Stomach (tissue), 7 donors: Measurements from ENCODE around the genes NIPSNAP2, PHKG1, ZNF679, ZNF736 and ZNF273.

DNA sequence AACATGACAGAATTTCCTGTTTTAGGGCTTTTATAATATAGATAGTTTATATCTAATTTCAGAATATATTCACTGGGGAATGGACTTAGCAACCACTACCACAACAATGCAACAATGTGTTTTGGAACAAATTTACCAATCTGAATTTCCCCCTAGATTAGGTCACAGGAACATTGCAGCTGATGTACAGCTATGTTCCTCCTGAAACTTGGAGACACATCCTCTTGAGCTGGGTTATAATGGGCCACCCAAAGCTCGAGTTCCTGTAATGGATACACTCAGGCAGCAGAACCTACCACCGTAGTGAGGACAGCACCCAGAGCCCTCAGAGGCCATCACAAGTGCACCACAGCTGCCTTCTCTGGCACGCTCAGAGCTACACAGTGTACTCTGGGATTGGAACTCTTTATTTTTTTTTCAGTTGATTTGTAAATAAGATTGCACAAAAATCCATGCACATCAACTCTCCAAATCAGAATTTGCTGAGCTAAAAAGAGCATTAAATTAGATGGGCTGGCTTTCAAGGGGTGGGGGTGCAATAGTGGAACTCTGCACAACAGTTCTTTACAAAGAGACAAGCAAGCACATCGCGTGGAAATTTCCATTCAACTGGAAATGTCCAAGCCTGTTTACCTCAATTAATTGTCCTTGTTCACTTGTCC lies 56.7 kb downstream of the EGFR start:
- PRO-cap = unidirectional peak, minus-strand start at position 363 of the sequence
- RAMPAGE, long total RNA, 5 experiments = no peak in any of the 5 experiments
- RRBS = no CpG with 5 or more reads among the region's 5 CpGs

DNA sequence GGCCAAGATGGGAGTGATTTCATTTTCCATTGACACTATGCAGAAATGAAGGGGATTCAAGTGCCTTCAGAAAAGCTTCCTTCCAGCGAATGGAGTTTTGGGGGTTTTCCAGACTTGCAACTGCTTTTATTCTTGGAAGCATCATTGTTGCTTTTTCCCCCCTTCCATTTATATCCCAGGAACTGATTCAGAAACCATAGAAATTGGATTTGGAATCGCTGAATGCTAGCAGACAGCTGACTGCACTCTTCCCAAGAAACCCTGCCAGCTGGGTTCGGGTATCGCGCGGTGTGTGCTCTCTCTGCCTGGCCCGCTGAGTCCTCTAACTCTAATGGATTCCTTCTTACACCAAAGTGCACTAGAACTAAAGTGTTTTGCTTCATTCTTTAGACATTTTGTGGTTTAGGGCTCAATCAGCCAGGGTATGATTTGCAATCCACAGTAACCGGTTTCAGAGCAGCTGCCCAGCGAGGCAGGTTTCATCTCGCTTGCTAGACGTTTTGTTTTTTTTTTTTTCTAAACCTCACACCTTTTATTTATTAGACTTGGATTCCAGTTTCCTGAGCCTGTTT lies 92.1 kb downstream of the EGFR start:
- PRO-cap = no peak
- RAMPAGE, long total RNA, 5 experiments = no peak in any of the 5 experiments
- RRBS = no CpG with 5 or more reads among the region's 11 CpGs

DNA sequence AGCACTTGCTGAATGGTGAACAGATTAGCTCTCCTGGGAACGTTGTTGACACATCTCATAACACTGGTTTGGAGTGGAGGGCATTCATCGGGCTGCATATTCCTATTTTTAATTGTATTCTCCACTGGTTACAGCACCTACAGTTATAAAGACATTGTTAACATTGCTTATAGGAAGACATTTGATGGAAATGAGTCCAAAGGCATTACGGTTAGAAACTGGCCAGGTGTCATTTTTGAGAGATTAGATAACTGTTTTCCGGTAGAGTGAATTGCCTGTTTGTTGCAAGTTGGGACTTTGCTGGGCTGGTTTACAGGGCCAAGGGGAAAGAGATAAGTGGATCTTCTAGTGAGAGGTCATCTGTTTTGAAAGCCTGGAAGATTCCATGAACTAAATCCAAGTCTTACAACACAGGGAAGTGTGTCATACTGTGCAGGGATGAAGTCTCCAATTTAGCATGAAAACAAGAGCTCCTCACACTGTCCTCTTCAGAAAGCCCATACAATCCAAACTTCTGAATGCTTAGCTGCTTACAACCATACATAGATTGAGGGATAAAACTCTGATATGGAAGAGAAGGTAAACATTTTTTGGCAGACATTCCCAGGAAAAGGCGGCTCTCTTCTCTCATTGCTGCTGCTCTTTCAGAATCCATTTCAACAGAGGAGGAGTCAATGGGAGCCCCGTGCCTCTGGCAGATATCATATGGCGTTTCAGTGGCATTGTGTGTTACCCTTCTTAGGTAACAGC lies 102.0 kb downstream of the EGFR start:
- PRO-cap = no peak
- RAMPAGE, long total RNA, 5 experiments = start-site peak on the plus strand in 1 of 5 experiments, centred at position 200 of the sequence, 8 reads per replicate
- RRBS = no CpG with 5 or more reads among the region's 7 CpGs

DNA sequence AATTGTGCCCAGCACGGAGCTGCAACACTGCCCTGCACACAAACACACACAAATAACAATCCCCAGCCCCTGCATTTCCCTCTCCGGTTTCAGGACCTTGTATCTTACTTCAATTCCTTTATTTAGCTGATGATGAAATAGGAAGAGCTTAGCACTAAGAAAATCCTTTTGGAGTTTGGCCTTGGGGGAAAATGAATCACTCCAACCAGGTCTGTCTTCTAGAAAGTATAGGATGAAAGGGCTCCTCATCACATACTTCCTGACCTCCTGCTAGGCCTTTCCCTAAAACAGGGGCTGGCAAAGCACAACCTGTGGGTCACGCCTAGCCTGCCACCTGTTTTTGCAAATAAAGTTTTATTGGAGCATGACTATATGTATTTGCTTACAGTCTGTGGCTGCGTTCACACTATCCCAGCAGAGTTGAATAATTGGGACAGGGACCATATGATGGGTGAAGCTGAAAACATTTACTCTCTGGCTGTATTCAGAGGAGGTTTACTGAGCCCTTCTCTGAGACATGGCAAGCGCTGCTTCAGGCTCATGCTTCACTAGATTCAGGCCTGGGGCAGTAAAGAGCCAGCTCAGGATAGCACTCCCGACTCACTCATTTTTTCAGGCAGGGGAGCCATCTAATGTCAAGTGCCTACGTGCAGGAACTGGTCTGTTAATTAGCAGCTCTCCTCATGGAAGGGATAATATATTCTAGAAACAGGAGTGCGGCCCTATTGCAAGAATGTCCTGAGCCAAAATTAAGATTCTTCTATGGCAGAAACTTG lies 111.0 kb downstream of the EGFR start:
- PRO-cap = unidirectional peak, minus-strand start at position 91 of the sequence
- RAMPAGE, long total RNA, 5 experiments = no peak in any of the 5 experiments
- RRBS = no CpG with 5 or more reads among the region's 8 CpGs

- PRO-cap = no peak
- RAMPAGE, long total RNA, 5 experiments = no peak in any of the 5 experiments
- RRBS = no CpG with 5 or more reads among the region's 21 CpGs
Observed at GRCh38 chr7:55438780-55439612, 73.9 kb downstream of the LANCL2 start.

DNA sequence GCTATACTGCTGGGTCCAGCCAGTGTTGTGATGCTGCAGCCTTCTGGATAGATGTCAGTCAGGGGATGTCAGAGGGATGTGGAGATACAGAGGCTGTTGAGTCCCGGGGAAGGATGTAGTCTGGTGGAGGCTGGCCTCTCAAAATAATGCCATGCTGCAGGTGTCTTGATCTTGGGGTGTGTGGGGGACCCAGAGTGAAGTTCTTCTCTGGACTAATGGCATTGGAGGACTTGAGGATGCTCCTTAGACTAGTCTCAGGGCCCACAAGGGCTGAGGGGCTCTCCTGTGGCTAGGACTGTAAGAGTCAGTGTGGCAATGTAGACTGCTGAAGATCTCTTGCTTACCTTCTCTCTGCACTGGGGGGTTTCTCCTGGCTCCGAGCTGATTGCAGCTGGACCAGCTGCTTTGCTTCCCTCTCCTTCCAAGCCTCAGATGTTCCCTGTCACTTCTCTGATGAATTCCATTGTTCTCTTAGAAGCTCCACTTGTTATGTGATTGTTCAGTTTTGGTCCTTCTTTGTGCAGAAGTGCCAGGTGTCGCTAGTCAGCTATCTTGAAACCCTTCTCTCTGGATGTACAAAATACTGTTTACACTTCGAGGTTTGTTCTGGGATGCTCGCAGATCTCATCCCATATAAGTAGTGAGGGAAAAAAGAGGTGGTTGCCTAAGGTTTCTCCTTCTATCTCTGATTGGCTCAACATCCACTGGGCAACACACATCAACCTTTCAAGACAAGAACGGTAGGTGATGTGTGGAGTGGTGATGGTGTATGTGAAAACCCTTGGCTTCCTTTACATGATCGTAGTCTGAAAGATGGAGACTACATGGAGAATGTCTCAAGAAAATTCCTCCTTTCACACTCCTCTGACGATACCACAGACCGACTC lies 99.8 kb downstream of the LANCL2 start:
- PRO-cap = no peak
- RAMPAGE, long total RNA, 5 experiments = start-site peak on the minus strand in 3 of 5 experiments, centred at positions 234 to 738 of the sequence, 12 to 45 reads per replicate
- RRBS = no CpG with 5 or more reads among the region's 9 CpGs

DNA sequence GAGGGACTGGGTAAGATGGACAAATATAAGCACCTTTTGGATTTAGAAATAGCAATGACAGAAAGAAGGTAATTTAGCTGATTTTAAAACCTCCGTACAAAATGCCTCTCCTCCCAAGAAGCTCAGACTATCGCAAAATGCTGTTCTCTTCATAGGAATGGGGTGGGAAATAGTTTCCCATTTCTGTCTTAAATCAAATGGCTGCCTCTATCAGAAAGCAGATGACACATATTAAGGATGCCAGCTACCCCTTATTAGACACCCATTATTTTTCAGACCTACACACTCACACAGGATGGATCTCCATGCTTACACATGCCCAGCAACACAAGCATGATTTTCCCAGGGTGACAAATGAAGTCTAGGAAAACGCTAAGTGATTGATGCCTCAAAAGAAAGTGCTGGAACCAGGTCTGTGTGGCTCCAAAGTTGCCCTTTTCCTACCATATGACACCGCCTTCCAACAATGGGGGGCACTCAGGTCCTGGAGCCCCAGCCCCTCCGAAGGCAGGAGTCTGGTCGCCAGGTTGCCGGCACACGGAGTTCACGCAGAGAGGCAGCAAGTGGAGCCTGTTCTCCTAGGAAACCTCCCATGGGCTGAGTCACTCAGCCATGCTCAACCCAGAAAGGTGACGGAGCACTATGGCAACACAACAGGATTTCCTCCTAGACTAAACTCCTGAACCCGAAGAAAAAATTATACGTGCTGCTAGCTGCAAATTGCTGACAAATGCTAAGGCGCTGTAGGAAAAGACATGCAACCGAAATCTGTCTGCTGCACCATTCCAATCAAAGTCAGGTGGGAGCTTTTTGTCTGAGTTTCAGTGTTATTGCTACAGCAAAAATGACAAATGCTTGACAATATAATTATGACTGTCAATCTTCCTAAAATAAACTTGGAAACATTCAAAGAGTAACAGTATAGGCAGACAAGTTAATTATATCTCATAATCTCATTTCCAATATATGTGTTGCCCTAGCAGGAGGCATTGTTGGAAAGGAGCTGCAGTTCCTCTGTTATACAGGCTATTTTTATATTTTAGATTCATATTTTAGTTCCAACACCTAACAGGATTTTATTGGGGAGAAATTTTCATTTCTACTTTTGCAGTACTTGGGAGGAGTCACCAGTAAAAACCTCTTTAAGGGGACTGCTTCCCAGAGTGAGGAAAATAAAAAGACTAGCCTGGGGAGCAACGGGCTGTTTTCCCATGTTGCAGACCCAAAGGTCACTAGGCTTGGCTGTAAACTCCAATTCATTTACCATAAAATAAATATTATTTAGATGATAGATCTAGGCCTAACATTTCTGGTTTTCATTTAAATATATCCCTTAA lies 19.6 kb downstream of the VOPP1 start:
- PRO-cap = no peak
- RAMPAGE, long total RNA, 5 experiments = start-site peak on the minus strand in 1 of 5 experiments, centred at position 376 of the sequence, 23 reads per replicate
- RRBS = no CpG with 5 or more reads among the region's 15 CpGs

DNA sequence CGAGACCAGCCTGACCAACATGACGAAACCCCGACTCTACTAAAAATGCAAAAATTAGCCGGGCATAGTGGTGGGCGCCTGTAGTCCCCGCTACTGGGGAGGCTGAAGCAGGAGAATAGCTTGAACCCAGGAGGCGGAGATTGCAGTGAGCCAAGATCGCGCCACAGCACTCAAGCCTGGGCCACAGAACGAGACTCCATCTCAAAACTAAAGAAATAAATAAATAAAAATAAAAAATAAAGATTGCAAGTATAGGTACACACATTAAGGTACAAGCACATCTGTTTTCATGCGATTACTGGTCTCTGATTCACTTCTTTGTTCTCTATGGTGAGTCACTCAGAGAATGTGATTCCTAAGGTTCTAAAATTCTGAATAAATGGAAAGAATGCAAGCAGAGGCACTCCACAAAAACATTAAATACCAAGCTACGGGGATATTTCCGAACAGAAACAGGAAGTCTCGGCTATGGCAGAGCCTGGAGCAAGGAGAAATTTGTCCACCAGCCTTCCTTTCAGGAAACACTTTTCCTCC lies 1.5 kb downstream of the VOPP1 start:
- PRO-cap = no peak
- RAMPAGE, long total RNA, 5 experiments = no peak in any of the 5 experiments
- RRBS = no CpG with 5 or more reads among the region's 14 CpGs

- PRO-cap = bidirectional peak, plus-strand start at chr7:55964585, minus-strand start at chr7:55964392; bidirectional peak, plus-strand start at chr7:55965012, minus-strand start at chr7:55964689; unidirectional peak, minus-strand start at chr7:55965073; unidirectional peak, minus-strand start at chr7:55965105
- RAMPAGE, long total RNA, 5 experiments = start-site peak on the plus strand in 2 of 5 experiments, at chr7:55964588-55965037 at its widest, 14 to 39 reads per replicate
- RRBS = 2% methylated on average over 78 of the region's 119 CpGs
Observed at GRCh38 chr7:55964309-55965507, at the start of gene NIPSNAP2. Gene NIPSNAP2, plus strand, starts transcription at chr7:55964585.

GRCh38 chr7:55965852-55966365 lies 1.5 kb downstream of the NIPSNAP2 start:
- PRO-cap = no peak
- RAMPAGE, long total RNA, 5 experiments = no peak in any of the 5 experiments
- RRBS = no CpG with 5 or more reads among the region's 10 CpGs

DNA sequence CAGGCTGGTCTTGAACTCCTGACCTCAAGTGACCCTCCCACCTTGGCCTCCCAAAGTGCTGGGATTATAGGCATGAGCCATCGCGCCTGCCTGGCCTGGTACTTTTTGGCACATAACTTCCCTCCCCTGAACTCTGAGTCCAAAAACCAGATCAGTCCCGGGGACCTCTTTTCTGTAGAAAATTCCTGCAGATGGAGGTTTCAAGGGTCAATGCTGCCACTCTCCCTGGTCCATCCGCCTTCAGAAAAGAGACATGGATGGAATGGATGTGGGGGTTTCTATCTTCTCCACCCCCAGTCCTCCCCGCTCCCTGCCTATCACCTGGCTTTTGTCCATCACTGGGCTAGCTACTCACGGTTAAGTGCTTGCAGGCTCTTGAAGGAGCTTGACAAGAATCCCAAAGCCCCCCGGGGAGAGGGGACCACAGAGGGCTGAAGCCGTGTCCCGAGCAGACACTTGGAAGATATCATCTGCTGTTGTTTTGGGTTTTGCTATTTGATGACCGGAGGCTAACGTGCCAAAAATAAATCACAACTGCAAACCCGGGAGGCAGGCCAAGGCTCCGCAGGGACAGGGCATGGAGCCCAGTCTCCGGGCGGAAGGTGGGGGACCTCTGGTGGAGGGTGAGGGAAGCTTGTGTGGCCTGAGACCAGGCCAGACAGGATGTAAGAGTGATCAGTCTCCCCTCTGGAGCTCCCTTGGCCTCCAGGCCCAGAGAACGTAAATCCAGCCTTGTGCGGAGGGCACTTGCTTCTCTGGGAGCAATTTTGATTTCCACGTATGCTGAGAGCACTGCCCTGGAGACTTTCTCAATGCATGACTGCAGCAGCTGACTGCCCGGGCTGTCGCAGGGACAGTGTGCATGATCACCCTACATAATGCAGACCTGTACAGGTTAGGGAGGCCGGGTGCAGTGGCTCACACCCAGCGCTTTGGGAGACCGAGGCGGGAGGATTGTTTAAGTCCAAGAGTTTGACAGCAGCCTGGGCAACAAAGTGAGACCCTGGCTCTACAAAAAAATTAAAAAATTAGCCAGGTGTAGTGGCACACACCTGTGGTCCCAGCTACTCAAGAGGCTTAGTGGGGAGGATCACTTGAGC lies at the start of gene PHKG1:
Gene PHKG1 (minus strand): TSS at position 472 of the 1,100 bp plus-strand sequence.
- PRO-cap = no peak
- RAMPAGE, long total RNA, 5 experiments = no peak in any of the 5 experiments
- RRBS = 23% methylated on average over 9 of the region's 24 CpGs

GRCh38 chr7:56099369-56100647 lies 6.5 kb downstream of the CHCHD2 start:
- PRO-cap = no peak
- RAMPAGE, long total RNA, 5 experiments = no peak in any of the 5 experiments
- RRBS = no CpG with 5 or more reads among the region's 15 CpGs

DNA sequence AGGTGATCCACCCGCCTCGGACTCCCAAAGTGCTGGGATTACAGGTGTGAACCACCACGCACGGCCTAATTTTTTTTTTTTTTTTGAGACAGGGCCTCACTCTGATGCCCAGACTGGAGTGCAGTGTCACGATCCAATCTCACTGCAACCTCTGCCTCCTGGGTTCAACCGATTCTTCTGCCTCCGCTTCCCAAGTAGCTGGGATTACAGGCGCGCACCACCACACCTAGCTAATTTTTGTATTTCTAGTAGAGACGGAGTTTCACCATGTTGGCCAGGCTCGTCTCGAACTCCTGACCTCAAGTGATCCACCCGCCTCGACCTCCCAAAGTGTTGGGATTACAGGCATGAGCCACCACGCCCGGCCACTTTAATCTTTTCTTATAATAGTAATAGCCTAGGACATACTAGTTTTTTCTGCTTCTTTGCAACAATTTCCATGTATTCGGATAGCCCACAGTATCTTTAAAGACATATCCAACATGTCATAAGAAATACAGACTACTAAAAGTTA lies 1.4 kb downstream of the CHCHD2 start:
- PRO-cap = no peak
- RAMPAGE, long total RNA, 5 experiments = no peak in any of the 5 experiments
- RRBS = no CpG with 5 or more reads among the region's 17 CpGs

GRCh38 chr7:56287635-56288251 lies 171.5 kb upstream of the NUPR2 start:
- PRO-cap = unidirectional peak, minus-strand start at chr7:56288014; unidirectional peak, minus-strand start at chr7:56288116
- RAMPAGE, long total RNA, 5 experiments = no peak in any of the 5 experiments
- RRBS = 19% methylated on average over 8 of the region's 54 CpGs

- PRO-cap = unidirectional peak, plus-strand start at chr7:57868681
- RAMPAGE, long total RNA, 5 experiments = no peak in any of the 5 experiments
- RRBS = no CpG with 5 or more reads among the region's 84 CpGs
Observed at GRCh38 chr7:57868389-57869096, 418.6 kb downstream of the ZNF716 start.

DNA sequence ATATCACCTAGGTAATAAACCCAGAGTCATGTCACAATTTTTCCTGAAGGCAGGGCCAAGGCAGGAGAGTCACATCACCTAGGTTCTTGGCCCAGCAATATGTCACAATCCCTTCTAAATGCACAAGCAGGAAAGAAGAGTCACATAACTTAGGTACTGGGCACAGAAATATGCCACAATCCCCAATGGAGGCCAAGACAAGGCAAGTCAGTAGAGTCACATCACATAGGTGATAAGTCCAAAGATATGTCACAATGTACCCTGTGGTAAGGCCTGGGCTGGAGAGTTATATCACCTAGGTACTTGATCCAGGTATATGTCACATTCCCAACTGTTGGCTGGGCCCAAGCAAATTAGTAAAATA lies at the start of gene ZNF679:
Gene ZNF679 (plus strand): TSS at position 299 of the 364 bp plus-strand sequence.
- PRO-cap = no peak
- RAMPAGE, long total RNA, 5 experiments = no peak in any of the 5 experiments

DNA sequence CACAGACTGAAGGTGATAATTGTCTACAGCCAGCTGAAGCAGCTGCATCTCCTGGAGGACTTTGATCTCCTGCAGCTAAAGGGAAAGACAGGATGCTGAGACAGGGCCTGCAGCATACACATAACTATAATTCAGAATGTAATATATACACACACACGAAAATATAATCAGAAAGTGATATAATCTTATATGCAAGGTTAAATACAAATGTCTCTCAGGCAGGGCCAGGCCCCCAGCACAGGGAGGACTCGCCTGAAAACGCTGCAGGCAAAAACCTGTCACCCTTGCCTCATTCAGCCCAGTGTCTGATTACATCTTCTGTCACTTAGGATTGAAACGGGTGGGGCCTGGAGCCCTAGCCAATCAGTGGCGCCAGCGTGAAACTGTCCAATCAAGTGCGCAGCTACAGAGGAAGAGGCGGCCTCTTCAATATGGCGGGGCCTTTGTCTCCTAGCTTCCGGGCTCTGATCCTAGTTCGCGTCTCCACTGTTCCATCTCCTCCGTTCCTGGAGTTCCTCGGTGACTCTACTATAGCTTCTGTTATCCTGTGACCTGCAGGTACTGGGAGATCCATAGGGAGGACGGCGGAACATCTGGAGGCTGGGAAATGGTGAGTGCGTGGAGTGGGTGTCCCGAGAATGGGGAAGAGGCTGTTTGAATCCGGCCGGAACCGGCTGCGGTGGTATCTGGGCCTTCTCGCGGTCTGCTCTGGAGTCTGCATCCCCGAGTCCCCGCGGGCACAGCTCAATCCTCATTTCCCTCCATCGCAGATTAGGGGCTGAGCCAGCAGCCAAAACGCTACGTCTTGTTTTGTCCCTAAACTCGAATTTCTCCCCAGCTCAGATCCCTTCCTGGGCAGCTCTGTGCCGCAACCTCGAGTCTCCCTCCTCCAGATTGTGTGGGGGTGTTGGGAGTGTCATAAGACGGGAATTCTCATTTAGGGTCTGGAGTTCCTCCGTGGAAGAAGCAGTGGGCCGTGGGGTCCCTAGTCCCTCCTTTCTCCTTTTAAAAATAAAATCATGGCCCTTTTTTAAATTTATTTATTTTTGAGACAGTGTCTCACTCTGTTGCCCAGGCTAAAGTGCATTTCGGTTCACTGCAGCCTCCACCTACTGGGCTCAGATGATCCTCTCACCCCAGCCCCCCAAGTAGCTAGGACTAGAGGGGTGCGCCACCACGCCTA lies at the start of gene ZNF736:
Gene ZNF736 (plus strand): TSS at position 418 of the 1,183 bp plus-strand sequence.
- PRO-cap = bidirectional peak, plus-strand start at position 473 of the sequence, minus-strand start at position 307 of the sequence
- RAMPAGE, long total RNA, 5 experiments = start-site peak on the plus strand in 3 of 5 experiments, centred at positions 415 to 446 of the sequence, 27 to 44 reads per replicate
- RRBS = no CpG with 5 or more reads among the region's 39 CpGs

- PRO-cap = no peak
- RAMPAGE, long total RNA, 5 experiments = no peak in any of the 5 experiments
- RRBS = no CpG with 5 or more reads among the region's 20 CpGs
Observed at GRCh38 chr7:64834758-64835334, 40.6 kb downstream of the ZNF138 start.

DNA sequence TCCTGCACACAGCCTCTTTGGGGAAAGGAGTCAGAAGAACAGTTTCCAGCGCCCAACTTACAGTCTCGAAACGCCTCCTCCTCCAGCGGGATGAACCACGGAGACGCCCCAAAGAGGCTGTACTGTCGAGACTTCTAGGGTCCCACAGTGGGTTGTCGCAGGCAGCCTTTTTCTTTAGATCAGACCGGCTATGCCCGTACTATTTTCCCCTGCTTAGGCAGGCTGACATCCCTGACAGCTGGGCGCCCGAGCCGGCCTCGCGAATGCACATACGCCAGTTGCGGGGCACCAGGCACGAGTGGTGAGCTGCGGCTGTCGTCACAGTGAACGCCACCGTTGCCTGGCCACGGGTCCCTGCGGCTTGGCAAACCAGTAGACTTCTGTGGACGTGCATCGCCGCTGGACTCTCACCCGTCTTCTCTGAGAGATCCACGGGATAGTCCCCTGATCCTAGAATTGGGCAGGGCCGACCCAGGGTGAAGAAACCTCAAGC lies 33.2 kb upstream of the ZNF273 start:
- PRO-cap = no peak
- RAMPAGE, long total RNA, 5 experiments = no peak in any of the 5 experiments
- RRBS = no CpG with 5 or more reads among the region's 30 CpGs

DNA sequence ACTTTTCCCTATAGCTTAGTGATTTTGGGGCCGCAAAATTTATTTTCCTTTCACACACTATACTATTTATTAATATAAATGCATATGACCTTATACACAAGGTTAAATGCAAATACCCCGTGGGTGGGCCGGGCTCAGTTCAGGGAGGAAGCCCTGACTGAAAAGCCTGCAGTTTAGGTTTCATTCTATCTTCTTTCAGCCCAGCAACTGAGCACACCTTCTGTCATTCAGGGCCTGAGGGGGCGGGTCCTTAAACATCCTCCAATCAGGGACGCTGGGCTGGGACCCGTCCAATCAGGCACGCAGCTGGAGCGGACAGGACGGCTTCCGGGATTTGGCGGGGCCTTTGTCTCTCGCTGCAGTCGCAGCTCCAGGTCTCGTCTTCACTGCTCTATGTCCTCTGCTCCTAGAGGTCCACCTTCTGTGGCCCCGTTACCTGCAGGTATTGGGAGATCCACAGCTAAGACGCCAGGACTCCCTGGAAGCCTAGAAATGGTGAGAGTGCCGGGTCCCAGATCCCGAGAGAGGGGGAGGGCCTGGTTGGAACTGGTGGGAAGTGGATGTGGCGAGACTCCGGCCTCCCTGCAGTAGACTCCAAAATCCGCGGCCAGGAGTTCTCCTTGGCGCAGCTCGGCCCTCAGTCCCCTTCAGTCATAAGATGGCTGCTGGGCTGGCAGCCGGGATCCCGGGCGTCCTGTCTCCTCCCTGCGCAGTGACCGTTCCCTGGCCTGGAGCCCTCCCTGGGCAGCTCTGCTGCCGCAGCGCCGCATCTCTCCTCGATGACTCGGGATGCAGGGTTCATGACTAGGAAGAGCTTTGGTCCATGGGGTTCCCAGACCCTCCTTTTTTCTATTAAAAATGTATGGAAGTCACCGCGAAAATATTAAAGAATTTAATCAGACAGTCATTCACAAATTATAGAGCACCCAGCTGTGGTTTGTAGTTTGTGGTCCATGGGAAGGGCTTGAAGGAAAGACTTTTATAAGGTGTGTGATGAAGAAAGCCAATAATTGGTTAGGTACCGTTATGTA lies at the start of gene ZNF273:
Gene ZNF273 (plus strand): TSS at position 349 of the 1,031 bp plus-strand sequence.
- PRO-cap = unidirectional peak, plus-strand start at position 361 of the sequence; unidirectional peak, minus-strand start at position 655 of the sequence
- RAMPAGE, long total RNA, 5 experiments = start-site peak on the plus strand in 3 of 5 experiments, centred at positions 325 to 492 of the sequence, 14 to 118 reads per replicate
- RRBS = 2% methylated on average over 6 of the region's 37 CpGs